ENCODE results near the genes MTFR2 and IL20RA.

DNA sequence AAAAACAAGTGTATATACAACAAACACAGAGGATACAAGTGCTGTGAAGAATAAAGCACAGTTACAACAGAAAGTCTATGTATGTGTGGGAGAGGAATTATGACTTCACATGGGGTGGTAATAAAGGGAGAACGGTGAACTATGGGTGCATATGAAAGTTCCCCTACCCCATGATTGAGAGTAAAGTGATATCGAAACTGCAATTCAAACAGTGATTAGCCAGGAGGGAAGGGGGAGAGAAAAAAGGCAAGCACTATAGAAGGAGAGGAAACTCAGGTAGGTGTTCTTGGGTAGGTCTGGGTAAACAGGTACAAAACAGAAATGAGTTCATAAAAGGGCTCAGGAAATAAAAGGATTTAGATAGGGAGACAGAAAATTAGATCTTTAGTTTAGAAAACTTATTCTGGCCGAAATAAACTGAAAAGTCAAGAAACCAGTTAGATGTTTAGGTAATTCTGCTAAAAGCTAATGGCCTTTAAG is 24.4 kb downstream of the HBS1L start:
- PRO-cap, result no peak

DNA sequence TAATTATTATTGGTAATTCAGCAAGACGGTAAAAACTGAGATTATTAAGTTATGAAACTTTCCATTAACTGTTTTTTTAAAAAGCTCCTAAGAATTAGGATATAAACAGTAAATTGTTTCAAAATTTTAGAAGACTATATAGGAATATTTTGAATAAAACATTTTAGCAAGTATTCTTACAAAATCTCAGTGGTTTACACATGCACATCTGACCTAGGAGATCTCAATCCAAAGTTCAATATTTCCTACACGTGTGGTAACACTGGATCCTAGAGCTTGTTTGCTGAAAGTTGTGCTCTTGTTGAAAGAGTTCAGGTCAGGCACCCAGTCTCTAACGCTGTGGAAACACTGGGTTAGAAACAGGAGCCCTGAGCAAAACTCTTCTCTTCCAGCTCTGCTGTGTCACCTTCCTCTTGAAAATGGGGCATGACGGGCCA is 58.6 kb upstream of the MYB start:
- PRO-cap, result no peak

DNA sequence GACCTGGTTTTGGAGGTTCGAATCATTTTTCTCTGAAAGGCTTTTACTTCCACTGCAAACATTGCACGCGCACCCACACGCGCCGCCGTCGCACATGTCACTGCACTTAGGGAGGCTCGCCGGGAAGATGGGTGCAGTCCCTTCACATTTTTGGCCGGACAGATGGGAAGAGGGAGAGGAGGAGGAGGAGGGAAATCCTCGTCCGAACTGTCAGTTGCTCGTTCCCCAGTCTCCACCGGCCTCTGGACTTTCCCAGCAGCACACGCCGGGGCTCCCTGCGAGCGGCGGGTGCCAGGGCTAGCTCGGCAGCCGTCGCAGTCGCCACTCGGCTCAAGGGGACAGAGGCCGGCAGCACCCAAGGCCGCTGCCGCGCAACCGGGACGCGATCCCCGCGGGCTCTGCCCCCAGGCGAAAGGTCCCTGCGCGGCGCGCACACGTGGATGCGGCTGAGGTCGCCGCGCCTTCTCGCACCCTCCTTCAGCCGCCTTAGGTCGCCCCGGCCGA is 1.1 kb downstream of the MYB start:
- PRO-cap, result no peak

DNA sequence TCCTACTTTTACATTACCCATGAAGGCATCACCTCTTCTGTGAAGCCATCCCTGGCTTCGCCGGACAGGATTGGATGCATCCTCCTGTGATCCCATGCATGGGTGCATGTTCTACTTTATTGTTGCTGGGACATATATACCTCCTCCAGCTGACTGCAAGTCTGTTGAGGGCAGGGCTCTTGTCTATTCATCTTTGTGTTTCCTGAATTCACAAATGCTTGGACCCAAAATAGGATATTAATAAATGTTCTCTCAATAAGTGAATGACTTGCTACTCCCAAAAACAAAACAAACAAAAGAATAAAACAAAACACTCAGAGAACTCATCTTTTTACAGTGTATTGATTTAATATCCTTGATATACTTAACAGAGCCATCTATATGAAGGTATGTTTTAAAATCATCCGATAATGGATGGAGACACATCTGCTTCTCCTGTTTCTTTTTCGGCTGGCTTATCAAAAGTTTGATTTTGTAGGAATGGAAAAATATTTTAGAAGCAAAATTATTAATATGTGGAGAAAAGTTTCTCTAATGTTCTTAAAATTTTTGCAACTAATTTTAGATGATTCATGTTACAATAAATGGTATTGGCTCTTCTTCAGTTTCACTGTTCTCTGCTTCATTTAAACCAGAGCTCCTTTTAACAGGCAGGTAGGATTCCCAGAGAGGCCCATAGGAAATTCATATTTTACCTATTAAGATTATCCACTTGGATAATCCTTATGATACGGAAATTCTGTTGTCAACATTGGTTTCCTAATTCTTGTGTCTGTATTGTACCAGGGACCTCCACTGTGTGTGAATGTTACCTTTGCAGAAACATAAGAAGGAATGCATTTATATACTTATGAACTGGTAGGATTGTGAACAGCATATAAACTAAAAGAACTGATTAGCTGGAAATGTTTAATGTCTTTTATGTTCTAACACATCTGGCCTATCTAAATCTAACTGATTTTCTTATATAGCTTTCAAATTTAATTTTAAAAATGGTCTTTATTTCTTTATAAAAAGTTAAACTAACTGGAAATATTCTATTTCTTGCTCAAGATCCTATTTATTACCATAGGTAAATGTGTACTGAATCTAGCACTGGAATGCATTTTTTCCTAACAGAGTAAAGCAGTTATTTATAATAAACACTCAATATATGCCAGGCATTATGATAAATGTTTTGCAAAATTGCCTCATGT is 5.6 kb downstream of the MYB start:
- PRO-cap, result no peak

DNA sequence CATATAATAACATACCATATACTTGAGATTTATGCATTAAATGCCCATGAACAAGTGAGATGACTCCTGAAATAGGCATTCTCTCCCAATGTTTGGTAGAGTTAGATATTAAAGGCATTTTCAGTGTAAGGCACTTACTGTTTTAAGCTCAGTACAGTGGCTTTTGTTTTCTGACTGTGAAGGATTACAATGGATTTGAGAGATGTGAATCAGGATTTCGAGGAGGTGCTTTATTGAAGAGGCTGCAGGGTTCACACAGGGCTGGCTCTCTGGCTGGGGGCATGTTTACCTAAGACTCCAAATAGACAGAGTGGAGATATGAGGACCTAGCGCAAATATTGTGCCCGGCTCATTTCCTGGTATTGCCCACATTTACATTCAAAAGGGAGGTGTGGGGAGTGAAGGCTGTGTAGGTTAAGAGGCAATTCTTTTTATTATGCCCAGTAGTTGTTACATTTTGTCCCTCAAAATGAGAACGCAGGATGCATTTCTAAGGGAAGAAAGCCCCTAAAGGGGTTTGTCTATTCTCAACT is 70.3 kb downstream of the MYB start:
- PRO-cap, result no peak

DNA sequence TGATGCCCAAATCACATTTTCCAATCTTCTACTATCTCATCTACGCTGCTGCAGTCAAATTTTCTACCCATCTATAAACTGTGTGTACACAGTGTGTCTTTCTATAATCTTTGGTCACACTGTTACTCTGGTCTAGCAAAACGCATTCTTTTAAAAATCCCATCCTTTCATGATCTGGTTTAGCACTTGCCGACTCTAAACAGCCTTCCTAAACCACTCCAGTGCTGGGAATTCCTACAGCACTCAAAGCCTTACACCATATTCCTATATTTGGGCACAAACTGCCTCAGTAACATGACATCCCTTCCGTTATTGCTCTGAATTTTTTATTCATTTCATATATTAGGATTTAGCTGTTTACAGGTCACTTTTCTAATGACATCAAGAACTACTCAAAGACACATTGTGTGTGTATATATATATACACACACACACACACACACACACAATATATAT is 145.2 kb downstream of the AHI1 start:
- PRO-cap, result no peak

DNA sequence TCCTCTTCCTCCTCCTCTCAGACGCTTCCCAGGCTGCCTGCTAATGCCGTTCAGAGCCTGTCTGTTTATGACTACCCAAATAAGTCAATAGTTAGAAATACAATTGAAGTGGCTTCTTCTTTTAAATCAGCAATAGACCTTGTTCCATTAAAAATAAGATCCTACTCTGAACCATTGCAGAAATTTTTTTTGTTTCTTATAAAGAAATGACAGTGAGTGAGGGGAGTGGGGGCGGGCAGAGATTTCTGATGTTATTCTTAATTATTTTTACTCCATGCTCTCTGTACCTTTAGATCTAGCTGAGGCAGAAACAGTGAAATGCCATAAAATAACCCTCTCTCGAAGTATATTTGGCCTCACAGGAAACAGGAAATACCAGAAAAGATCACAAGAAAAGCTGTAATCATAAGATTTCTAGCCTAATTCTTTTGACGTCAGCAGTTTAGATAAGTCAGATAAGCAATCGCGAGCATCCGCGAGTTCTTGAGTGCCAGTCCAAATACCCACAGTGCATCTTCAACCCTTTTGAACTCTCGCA is 199.1 kb downstream of the MTFR2 start:
- PRO-cap, result unidirectional peak, plus-strand start at position 478 of the sequence

DNA sequence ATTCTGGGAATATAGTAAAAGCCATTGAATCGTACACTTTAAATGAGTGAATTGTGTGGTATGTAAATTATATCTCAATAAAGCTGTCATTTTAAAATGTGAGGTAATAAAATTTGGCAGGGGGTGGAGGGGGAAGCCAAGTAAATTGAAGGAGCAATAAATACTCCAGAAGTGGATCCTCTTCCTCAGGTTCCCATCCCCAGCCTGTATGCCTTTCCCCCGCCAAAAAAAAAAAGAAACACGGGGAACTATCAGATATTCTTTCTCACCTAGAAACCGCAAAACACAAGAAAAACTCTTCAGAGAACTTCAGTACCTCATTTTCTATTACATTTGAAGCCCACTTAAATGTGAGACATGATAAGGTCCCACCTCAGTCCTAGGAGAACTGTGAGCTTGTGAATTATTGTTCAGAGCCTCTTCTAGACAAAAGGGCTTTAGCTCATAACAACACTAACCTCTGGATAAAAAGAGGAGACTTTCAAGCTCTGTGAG is 161.3 kb downstream of the MTFR2 start:
- PRO-cap, result no peak

DNA sequence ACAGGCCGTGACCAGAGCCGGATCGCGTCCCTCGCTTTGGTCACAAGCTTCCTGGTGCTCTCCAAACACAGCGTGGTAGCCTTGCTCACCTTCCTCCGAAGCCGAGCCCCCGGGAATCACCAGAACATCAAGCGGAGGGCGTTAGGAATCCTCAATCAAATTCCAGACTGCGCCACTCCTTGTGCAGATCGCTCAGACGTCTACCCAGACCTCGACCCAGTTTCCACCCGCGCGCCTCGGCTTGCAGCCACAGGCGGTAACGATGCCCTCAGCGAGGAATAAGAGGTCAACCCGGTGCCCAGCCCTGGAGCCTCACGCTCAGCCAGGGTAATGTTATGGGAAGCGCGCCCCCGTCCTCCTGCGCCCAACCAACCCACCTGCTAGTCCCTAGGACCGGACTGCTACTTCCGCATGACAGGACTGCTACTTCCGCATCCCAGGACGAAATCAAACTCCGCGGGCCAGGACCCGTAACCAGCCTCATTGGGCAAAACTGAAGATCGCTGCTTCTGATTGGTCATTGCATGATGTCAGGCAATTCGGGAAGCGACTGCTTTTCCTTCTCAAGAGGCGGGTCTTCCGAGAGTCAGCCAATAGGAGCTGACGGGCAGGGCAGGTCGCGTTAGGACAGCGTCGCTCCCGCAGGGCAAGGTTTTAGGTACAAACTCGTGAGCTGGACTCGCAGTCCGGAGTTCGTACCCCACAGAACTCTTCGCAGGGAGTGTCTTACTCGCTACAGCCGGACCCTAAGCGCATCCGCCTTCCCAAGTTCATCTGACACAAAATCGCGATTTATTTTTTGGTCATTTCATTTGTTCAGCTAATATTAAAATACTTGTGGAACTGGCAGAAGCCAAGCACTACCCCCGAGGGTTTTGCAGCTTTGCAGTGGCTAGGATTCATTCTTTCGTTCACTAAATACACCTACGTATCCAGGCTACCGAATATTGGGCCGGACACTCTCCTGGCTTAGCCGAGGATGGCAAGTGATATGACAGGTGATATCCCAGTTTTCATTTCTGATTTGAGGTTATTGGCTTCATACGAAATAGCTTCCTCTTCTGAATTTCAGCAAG is at the start of gene MTFR2:
Gene MTFR2 (minus strand): TSS at position 425 of the 1,076 bp plus-strand sequence.
- PRO-cap, result unidirectional peak, plus-strand start at position 593 of the sequence; unidirectional peak, plus-strand start at position 684 of the sequence

DNA sequence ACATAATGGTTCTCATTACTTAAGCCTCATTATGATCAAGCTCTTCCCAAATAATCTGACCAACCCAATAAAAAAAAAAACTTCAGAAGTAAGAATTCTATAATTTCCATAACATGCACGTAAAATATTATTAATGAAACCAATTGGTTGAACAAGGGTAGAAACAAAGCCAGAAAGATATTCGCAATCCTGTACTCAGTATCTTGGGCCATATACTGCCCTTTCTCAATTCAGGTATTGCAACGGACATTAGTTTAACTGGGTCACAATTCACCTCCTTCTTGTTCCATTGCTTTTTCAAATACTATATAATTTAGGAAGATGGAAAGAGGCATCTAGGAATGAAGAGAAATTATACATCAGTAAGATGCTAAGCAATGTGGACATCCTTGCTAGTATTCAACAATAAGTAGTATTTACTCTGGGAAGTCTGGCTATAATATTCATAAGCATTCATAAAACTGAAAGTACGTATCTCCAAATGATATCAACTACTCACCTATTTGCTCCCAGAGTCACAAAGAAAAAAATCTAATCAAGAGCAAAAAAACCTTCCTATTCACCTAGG is 19.5 kb downstream of the BCLAF1 start:
- PRO-cap, result no peak

- PRO-cap, result unidirectional peak, plus-strand start at chr6:136288911; bidirectional peak, plus-strand start at chr6:136289431, minus-strand start at chr6:136289315
Measured at GRCh38 chr6:136288617-136289520, 777 bp downstream of the BCLAF1 start.

- PRO-cap, result no peak
Measured at GRCh38 chr6:136365801-136366274, 76.2 kb upstream of the BCLAF1 start.

DNA sequence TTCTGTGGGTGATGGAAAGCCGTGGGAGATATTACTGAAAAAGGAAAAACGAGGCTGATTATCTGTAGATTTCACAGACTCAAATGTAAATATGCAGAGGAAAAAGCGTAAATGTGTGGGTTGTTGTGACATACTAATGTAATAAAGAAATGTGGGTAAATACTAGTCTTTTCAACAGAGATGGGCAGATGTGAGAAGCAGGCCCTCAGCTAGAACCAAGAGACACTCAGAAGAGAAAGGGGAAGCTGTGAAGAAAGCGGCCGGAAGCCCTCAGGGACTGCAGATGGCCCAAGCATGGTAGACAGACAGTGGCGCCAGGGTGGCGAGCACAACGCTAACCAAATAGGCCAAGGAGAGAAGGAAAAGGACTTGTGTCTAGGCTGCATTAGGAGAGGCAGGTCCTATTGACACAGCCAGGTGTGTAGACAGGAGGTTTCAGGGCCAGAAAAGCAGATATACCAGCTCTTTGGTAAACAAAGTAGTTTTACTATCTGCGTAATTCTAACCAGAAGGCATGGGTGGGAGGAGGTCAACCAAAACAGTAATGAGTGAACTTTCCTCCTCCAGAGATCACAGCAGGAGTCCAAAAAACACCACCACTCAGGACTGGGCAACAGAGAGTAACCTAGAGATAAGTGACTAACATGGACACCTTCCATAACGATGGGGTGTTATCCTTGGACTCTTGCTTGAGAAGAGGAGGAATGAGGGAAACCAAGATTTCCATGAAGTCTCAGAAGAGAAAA is 15.8 kb upstream of the MAP7 start:
- PRO-cap, result no peak

GRCh38 chr6:136956933-136957730 is 35.0 kb downstream of the SLC35D3 start:
- PRO-cap, result no peak

DNA sequence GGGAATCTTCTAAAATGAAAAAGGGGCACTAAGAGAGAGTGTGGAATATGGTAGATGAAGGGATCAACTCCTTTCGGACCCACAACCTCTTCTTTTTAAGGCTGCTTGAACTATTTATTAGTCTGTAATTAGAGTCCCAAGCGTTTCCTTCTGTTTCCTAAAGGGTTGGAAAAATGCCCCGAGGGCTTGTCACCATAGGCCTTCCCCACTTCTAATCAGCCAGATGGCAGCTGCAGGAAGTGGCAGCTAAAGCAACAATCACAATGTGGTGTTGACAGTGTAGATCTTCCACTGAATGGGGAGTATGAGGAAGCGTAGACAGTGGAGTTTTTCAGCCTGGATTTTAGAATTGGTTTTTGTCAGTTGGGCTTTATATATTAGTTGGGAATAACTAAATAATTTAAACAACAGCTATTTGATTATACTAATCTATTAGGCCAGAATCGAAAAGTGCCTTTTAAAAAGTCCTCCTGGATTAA is 40.6 kb downstream of the SLC35D3 start:
- PRO-cap, result no peak

- PRO-cap, result no peak
Measured at GRCh38 chr6:137041867-137042740, 2.7 kb downstream of the IL20RA start.

DNA sequence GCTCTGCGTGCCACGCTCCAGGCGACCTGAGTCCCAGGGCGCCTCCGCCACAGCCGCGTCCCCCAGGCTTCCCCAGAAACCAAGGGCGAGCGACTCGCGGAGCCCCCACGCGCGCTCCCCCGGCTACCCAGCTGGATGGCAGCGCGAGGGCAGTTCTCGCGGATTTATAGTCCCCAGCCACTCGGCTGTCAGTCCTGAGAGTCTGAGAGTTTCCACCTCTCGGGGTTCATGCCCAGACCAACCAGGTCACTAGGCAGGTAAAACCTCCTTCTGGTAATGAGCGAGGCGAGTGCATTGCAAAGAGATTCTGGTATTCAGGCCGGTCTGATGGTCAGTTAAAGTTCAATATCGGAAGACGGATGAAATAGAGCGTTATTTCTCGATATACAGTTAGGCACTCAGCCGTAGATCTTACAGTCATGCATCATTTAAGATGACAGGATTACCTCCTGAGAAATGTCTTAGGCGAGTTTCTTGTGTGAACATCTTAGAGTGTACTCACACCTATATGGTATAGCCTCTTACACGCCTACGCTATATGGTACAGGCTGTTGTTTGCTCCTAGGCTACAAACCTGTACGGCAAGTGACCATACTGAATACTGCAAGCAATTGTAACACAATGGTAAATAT is at the start of gene IL20RA:
Gene IL20RA (minus strand): TSS at position 137 of the 632 bp plus-strand sequence.
- PRO-cap, result no peak

DNA sequence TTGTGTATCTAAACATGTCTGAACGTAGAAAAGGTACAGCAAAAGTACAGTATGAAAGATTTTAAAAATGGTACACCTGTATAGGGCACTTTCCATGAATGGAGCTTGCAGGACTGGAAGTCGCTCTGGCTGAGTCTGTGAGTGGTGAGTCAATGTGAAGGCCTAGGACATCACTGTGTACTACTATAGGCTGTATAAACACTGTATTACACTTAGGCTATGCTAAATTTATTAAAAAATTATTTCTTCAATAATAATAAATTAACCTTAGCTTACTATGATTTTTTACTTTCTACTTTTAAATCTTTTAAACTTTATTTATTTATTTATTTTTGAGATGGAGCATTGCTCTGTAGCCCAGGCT is 678 bp upstream of the IL20RA start:
- PRO-cap, result no peak

GRCh38 chr6:137217748-137218274 is 1.4 kb downstream of the IFNGR1 start:
- PRO-cap, result no peak

DNA sequence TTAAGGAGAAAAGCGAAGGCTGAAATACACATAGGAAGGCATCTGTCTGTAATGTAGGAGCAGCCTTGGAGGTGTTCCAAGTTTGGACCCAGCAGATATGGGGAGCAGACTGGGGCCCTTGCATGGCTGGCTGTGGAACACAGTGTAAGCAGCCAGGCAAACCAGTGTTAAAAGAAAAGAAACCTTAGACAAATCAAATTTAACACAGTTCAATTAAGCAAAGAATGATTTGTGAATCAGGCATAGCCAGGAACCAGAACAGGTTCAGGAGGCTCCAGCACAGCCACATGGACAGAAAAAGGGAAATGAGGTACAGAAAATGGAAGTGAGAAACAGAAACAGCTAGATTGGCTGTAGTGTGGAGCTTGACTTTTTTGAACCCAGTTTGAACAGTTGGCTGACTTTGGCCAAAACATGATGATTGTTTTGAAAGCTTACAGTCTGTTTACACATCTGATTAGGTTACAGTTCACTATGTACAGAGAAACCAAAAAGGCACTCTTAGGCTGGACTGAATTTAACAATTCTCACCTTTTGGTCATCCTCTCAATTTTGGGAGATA is 123.5 kb downstream of the OLIG3 start:
- PRO-cap, result no peak

Data from trachea (tissue), 1 donor.